Esophagus muscularis mucosa (tissue), 4 donors: ENCODE results near the genes NARS2 and TENM4.

DNA sequence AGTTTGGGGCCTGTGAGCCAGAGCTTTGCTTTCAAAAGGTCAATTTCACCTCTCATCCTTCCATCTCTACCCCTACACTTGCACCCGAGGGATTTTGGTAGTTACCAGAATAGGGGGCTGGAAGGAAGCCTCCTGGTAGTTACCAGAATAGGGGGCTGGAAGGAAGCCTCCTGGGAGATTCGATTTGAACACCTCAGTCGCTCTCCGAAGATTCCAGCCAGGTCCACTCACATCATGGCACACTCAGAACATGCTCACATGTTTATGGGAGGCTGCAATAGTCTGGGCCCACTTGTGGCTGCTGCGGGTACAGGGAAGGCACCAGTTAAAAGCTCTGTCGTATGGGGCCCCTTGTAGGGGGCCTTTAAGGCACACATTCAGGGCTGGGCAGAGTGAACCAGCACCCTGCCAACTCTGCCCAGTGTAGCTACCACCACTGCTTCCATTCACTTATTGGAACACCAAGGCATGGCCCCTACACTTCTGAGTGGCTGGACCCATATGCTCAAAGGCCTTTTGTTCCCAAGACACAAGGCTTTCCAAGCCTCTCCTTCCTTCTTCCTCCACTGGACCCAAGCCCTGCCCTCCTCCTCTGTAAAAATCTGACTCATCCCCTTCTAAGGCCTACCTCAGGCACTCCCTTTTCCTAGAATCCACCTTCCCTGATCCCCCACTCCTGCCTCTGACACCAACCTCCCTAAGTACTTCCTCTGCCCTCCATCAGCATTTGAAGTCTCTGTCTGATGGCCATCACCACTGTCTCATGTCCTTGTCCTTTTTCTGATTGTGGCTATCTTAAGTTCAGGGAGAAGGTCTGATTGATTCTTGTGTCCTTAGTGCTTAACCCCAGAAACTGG lies 28.0 kb downstream of the USP35 start:
- PRO-cap: no peak
- RAMPAGE, long total RNA, 4 experiments: no peak in any of the 4 experiments

GRCh38 chr11:78219620-78220472 lies 31.1 kb downstream of the USP35 start:
- PRO-cap: no peak
- RAMPAGE, long total RNA, 4 experiments: no peak in any of the 4 experiments

DNA sequence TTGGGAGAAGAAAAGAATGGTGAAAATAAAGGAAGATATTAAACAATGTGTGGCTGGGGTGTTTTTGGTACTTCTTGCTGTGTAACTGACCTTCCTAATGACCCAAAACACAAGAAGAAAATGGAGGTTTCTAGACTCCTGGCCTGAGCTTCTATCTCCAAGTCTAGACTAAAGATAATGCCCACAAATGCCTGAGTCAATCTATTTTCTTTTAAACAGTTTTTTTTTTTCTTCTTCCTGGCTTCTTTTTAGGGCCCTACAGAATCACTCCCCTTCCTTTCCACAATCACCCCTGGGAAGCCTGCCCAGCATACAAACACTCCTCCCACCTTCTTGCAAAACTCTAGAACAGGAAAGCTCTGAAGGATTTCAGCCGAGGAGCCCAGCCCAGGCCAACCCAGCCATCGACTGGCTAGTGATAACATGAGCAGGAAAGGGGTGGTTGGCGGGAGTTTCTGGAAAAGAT lies 68.1 kb downstream of the USP35 start:
- PRO-cap: bidirectional peak, plus-strand start at position 364 of the sequence, minus-strand start at position 170 of the sequence
- RAMPAGE, long total RNA, 4 experiments: no peak in any of the 4 experiments

DNA sequence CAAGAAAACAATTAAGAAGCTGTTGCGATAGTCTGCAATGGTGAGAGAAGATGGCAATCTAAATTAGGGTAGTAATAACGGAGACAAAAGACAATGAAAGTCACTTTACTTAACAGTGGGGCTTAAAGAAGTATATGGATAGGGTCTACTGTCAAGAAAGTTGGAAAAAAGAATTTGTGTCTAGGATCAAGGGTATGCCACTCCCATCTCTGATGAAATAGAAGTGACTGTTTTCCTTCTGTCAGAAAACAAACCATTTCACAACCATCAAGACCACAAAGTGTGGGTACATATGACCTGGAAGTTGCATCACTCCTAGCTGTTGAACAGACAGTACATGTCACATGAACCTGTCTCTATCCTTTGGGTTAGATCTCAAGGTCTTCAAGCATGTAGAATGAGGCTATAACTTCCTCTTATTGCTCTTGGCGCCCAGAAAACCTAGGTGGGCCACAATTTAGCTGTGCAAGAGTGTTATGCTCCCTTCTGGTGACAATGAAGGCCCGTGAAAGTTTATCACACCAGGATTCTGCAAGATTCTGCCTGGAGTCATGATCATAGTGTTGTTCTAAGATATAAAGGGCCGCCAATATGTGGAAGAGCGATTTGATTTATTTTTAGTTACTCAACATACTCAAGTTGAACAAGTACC lies 101.5 kb downstream of the USP35 start:
- PRO-cap: no peak
- RAMPAGE, long total RNA, 4 experiments: no peak in any of the 4 experiments

- PRO-cap: no peak
- RAMPAGE, long total RNA, 4 experiments: no peak in any of the 4 experiments
These were observed 107.2 kb downstream of the USP35 start for GRCh38 chr11:78296033-78296268.

- PRO-cap: no peak
- RAMPAGE, long total RNA, 4 experiments: no peak in any of the 4 experiments
These were observed 105.9 kb downstream of the GAB2 start for GRCh38 chr11:78311540-78312312.

DNA sequence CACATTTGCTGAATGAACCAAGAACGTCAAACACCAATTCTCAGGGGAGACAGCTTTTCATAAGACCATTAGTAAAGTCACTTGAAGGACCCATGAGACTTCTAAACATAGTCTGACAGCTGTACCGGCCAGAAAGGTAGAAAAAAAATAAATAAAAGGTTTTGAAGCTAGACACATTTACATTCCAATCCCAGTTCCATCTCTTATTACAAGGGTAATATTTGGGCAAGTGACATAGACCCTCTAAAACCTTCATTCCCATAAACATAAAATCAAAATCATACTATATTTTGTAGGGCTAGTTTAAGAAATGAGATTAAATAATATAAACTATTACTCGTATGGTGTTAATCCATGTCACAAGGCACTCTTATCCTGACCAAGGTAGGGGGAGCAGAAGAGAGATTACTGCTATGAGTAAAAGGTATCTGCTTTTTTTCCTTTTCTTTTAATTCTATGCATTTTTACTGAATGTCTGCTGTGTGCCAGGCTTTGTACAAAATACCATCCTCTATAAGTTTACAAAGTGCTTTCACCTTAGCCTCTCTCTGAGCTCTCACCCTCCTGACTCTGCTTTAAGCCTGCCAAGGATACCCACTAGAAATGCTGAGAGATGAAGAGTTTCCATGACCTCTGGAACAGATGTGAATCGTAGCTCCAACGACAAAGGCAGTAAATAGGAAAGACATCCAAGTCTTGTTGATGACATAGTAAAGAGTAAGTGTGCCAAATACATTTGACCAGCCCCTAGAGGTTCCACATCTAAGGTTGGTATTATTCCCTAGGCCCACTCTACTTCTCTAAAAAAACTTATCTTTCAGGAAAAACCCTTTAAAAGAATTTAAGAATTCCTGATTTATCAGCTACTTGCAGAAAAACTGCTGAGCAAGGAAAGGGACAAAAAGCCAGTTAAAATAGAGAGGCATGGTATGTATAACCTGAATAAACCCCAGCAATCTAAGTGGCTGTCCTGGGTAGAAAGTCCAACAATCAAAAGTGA lies 45.6 kb downstream of the GAB2 start:
- PRO-cap: no peak
- RAMPAGE, long total RNA, 4 experiments: no peak in any of the 4 experiments

- PRO-cap: no peak
- RAMPAGE, long total RNA, 4 experiments: no peak in any of the 4 experiments
These were observed 17.5 kb downstream of the GAB2 start for GRCh38 chr11:78400007-78400600.

- PRO-cap: no peak
- RAMPAGE, long total RNA, 4 experiments: no peak in any of the 4 experiments
These were observed 793 bp upstream of the GAB2 start for GRCh38 chr11:78418409-78418817.

GRCh38 chr11:78574208-78575046 lies at the start of gene NARS2:
Gene NARS2 (minus strand): TSS chr11:78574864.
- PRO-cap: bidirectional peak, plus-strand start at chr11:78574972, minus-strand start at chr11:78574829
- RAMPAGE, long total RNA, 4 experiments: start-site peak on the minus strand in 4 of 4 experiments, at chr11:78574770-78574839 at its widest, 26 to 61 reads per replicate

DNA sequence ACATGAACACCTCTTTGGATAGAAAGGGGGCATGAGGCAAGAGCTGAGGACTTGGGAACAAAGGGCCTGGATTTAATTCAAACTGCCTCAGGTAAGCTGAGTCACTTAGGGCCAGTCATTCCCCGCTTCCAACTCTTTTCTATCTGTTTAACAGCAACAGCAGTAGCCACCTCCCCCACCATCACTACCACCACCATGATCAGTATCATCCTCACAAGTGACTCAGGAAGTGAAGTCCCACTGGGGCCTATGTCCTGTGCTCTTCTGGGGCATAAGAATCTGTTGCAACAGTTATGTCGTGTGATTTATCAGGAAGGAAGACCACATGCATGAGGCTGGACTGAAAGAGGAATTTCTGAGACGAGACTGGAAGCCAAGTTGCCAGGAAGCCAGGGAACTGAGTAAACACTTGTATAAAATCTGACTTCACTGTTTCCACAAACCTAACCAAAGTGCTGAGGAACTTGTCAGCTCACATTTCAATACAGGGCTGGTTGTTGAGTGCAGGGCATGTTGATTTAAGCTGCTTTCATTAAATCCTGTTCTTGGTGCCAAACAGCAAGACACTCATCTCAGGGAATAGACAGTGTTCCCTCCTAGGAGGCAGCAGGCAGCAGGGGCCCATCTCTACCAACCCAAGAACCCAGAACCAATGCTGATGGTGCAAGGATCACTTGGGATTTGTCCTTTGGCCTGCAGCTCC lies 226.6 kb upstream of the NARS2 start:
- PRO-cap: bidirectional peak, plus-strand start at position 482 of the sequence, minus-strand start at position 224 of the sequence
- RAMPAGE, long total RNA, 4 experiments: no peak in any of the 4 experiments

GRCh38 chr11:79066767-79067456 lies 373.9 kb downstream of the TENM4 start:
- PRO-cap: no peak
- RAMPAGE, long total RNA, 4 experiments: no peak in any of the 4 experiments

DNA sequence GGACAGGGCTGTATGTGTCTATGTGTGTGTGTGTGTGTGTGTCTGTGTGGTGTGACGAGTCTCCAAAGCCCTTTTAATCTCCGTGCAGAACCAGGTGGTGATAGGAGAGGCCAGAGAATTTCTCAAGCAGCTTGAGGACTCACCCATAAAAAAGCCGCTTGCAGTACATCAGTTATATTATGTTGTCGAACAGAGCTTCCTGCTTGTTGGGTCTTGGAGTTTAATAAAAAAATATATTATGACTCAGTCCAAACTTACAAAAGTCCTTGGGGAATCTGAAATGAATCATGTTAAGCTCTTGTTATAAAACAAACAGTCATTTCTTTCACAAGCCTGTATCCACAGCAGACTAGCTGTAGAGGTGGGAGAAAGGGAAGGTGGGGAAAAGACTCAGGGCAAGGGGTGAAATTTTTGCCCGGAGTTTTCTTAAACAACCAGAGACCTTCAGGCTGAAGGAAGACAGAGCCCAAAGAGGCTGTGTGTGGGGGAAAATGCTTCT lies 196.4 kb downstream of the TENM4 start:
- PRO-cap: no peak
- RAMPAGE, long total RNA, 4 experiments: no peak in any of the 4 experiments

DNA sequence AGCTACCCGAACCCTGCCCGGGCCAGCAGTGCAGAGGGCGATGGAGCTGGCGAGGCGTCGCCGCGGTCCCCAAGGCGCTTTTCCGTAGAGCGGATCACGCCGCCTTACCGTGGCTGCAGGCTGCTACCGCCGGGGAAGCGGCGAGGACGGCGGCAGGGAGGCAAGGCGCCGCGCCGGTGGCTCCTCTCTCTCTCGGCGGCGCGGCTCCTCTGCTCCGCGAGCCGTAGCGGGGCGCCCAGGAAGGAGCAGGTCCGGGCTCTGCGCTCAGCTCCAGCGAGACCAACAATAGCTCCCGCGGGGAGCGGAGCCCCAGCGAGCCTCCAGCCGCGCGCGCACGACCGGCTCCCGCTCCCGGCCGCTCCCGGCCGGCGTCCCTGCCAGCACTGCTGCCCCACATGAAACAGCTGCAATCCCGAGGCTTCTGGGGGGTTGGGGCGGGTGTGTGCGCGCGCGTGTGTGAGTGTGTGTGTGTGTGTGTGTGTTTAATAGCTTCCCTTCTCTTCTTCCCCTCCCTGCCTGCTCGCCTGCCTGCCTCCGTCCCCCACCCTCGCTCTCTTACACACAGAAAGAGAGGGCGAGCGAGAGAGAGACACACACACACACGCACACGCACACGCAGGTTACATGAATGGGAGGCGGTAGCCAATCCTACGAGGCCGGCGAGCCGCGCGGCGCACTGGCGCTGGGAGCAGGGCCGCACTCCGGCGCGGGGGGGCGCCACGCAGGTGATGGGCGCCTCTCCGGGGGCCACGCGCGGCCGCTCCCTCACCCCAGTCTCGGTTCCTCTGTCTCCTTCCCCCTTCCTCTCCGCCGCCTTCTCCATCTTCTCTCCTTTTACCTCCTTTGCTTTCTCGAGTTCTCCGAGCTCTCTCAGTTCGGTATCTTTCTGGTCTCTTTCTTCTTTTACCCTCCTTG lies at the start of gene TENM4:
TSS of gene TENM4 (minus strand) at position 630 of the 915 bp plus-strand sequence.
- PRO-cap: unidirectional peak, minus-strand start at position 211 of the sequence; bidirectional peak, plus-strand start at position 564 of the sequence, minus-strand start at position 557 of the sequence
- RAMPAGE, long total RNA, 4 experiments: start-site peak on the minus strand in 2 of 4 experiments, centred at positions 284 to 635 of the sequence, 5 to 14 reads per replicate

DNA sequence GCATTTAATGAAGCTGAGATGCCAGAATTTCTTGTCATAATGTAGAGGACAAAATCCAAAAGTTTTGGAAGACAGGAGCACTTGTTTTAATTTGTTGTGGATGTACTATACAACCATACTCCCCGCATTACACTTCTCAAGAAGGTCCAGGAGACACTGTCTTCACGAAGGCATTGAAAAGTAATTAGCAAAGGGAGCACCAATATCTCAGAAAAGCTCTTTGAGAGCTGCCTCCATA lies 1023.9 kb downstream of the FAM181B start:
- PRO-cap: no peak
- RAMPAGE, long total RNA, 4 experiments: no peak in any of the 4 experiments

GRCh38 chr11:82902157-82902392 lies 539 bp downstream of the DDIAS start:
- PRO-cap: no peak
- RAMPAGE, long total RNA, 4 experiments: no peak in any of the 4 experiments

GRCh38 chr11:82960398-82961141 lies 59.0 kb downstream of the DDIAS start:
- PRO-cap: no peak
- RAMPAGE, long total RNA, 4 experiments: no peak in any of the 4 experiments

DNA sequence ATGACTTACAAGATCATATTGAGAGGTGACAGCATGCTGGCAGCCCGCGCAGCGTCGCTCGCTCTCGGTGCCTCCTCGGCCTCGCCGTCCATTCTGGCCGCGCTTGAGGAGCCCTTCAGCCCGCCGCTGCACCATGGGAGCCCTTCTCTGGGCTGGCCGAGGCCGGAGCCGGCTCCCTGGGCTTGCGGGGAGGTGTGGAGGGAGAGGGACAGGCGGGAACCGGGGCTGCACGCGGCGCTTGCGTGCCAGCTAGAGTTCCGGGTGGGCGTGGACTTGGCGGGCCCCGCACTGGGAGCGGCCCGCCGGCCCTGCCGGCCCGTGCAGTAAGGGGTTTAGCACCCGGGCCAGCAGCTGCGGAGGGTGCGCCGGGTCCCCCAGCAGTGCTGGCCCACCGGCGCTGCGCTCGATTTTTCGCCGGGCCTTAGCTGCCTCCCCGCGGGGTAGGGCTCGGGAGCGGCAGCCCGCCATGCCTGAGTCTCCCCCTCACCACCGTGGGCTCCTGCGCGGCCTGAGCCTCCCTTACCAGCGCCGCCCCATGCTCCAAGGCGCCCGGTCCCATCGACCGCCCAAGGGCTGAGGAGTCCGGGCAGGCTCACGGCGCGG lies 69.0 kb downstream of the DDIAS start:
- PRO-cap: no peak
- RAMPAGE, long total RNA, 4 experiments: no peak in any of the 4 experiments

DNA sequence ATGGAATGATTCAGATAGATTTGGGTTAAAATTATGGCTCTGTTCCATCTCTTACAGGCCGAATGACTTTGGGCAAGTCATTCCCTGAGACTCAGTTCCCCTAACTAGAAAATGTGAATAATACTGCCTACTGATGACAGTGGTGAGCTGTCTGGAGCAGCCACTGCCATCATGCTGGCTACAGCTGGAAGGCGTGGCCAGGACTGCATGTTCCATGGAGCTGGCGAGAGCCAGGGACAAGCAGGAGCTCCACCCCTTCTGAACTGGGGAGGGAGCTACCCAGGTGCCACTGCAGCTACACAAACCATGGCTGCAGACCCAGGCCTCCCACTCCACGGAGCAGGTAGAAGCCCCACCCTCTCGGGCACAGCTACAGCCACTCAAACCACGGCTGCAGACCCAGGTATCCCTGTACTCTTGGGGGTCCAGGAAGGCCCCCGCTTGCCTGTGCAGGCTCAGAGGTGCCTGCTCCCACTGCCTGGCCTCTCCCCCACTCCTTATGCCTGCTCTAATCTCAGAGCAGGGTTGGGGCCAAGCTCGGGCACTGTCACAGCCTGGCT lies 51.8 kb downstream of the RAB30 start:
- PRO-cap: no peak
- RAMPAGE, long total RNA, 4 experiments: no peak in any of the 4 experiments

DNA sequence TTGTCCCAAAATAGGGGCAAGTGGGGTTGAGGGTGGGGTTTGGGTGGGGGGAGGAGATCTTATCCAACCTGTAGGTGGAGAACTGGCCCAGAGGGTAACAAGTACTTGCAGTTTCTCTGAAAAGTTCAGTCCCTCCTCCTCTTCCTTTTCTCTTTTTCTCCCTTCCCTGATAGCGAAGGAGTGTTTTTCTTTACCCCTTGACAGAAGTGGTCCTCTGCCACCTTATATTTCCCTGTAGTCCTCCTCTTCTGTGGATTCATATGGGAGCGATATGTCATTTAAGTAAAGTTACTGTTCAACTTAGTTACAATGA lies 1.3 kb downstream of the PCF11 start:
- PRO-cap: no peak
- RAMPAGE, long total RNA, 4 experiments: no peak in any of the 4 experiments